Spinal cord (tissue), 3 donors: ENCODE measurements around a stretch of chr3.

GRCh38 chr3:127037122-127038061 is 54.5 kb downstream of the PLXNA1 start:
- PRO-cap: no peak
- RAMPAGE, long total RNA: no peak

- PRO-cap: no peak
- RAMPAGE, long total RNA: no peak
Measured at GRCh38 chr3:127525390-127525595, 65.2 kb downstream of the TPRA1 start.

GRCh38 chr3:127542243-127543274 is 48.0 kb downstream of the TPRA1 start:
- PRO-cap: no peak
- RAMPAGE, long total RNA: no peak

DNA sequence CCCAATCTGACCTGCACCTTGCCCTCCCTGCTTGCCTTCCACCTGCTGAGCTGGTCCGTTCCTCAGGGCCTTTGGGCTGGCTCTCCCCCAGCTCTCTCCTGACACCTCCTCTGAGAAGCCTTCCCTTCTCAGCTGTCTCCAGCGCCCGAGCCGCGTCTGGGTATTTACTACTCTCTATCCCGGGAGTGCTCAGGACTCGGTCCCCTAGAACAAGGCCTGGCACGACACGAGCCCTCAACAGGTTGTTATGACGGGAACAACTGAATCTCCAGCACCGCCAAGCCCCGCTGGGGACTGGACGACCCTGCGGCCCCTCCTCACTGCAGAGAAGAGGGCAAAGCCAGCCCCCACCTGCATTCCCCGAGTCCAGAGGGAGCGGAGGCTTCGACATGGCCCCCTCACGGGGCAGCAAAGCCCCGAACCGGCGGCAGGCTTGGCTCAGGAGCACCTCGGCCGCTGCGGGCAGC is 916 bp downstream of the TPRA1 start:
- PRO-cap: no peak
- RAMPAGE, long total RNA: no peak

GRCh38 chr3:127701768-127702738 is 29.3 kb downstream of the ABTB1 start:
- PRO-cap: no peak
- RAMPAGE, long total RNA: no peak

- PRO-cap: no peak
- RAMPAGE, long total RNA: no peak
Measured at GRCh38 chr3:127751130-127751820, 71.0 kb downstream of the MGLL start.

GRCh38 chr3:127784746-127785385 is 37.4 kb downstream of the MGLL start:
- PRO-cap: no peak
- RAMPAGE, long total RNA: no peak

- PRO-cap: no peak
- RAMPAGE, long total RNA: no peak
Measured at GRCh38 chr3:128011070-128011683, 41.1 kb upstream of the SEC61A1 start.

DNA sequence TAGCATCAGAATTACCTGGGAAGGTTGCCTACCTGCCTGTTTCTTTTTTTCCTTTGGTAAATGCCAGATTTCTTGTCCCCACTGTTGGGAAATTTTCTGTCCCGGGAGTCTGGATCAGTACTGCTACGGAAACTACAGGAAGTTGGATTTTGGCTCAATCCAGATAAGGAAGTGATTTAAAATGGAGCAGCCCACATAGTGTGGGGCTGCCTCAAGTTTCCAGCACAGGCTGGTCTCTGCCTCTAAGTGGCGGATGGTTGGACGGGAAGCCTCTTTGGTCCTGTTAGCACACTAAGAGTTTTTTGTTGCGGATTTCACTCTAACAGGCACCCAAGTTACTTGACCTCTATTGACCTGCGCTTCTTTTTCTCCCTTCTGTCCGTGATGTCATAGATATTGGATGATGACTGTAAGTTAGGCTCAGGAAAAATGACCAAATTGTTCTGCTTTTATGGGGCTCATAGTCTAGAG is 54.7 kb downstream of the EEFSEC start:
- PRO-cap: no peak
- RAMPAGE, long total RNA: no peak

- PRO-cap: no peak
- RAMPAGE, long total RNA: no peak
Measured at GRCh38 chr3:128235315-128236087, 82.2 kb downstream of the EEFSEC start.

GRCh38 chr3:128613685-128614170 is 36.9 kb downstream of the RPN1 start:
- PRO-cap: no peak
- RAMPAGE, long total RNA: no peak

DNA sequence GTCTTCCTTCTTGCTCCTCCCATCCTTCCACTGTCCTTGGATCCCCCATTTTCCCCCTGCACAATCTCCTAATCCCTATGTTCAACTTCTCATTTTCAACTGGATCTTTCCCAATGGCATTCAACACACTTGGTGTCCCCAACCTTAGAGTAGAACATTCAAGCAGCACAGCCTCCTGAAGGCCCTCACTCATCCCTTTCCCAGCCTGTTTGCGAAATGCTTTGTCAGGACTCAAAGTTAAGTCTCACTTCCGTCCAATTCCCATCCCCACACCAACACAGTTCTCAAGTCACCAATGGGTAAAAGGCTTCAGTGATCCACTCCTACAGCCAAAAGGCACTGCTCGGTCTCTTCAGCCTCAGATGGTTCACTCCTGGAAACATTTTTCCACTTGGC is 32.2 kb downstream of the RPN1 start:
- PRO-cap: no peak
- RAMPAGE, long total RNA: no peak

- PRO-cap: no peak
- RAMPAGE, long total RNA: no peak
Measured at GRCh38 chr3:128619523-128619856, 31.1 kb downstream of the RPN1 start.

DNA sequence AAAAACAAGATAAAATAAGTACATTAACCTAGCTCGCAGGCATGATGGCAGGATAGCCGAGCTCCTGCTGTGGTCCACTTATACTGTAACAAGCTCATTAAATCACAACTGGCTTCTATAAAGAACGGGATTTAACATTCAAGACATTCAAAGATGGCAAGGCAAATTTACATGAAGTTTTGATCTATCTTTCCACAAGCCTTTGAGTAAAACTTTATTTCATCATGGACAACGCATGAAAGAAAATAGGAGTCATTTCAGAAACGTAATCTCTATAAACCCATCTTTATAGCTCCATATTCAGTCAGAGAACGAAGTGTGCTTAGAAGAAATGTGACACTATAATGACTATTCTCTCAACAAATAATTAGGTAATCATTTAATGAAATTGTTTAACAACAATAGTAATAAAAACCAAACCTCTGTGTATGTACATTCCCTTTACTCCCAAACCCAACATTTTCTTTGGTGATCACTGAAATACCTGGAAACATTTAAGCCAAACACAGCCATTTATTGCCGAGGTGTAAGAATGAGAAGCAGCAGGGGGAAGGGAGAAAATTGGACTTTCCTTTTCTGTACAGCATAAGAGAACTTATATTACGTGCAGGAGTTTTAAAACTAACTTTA is 1.3 kb downstream of the RPN1 start:
- PRO-cap: no peak
- RAMPAGE, long total RNA: no peak

GRCh38 chr3:128742672-128743274 is 16.8 kb downstream of the RAB7A start:
- PRO-cap: no peak
- RAMPAGE, long total RNA: no peak

DNA sequence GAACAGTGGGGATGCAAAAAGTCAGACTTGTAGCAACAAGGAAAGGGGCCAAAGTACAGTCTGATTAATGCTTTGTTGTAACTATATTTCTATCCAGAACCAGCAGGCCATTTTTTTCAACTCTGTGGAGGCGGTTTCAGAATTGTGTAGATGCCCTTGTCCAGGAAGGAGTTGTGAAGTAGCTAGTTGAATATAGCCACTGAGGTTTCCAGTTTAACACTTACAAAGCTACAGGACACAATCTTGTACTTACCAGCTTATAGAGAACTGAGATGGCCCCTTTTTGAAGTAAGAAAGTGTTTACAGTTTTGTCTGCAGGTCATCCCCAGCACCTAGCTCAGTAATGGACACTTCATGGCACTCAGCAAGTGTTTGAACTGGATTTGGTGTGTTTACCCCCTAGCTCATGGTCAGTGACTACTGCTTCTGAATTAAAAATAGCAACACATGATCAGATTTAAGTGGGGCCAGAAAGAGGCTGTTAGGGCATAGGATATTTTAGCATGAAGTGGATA is 54.3 kb downstream of the RAB7A start:
- PRO-cap: no peak
- RAMPAGE, long total RNA: no peak

GRCh38 chr3:128864320-128865026 is 14.9 kb upstream of the ACAD9 start:
- PRO-cap: no peak
- RAMPAGE, long total RNA: no peak

- PRO-cap: no peak
- RAMPAGE, long total RNA: no peak
Measured at GRCh38 chr3:128998518-128998987, 2.6 kb upstream of the EFCC1 start.

GRCh38 chr3:128999002-128999547 is 2.0 kb upstream of the EFCC1 start:
- PRO-cap: no peak
- RAMPAGE, long total RNA: no peak

GRCh38 chr3:129021041-129021319 is 19.9 kb downstream of the EFCC1 start:
- PRO-cap: no peak
- RAMPAGE, long total RNA: no peak